Choroid plexus epithelial cell (primary cell): ENCODE measurements around a stretch of chr18.

DNA sequence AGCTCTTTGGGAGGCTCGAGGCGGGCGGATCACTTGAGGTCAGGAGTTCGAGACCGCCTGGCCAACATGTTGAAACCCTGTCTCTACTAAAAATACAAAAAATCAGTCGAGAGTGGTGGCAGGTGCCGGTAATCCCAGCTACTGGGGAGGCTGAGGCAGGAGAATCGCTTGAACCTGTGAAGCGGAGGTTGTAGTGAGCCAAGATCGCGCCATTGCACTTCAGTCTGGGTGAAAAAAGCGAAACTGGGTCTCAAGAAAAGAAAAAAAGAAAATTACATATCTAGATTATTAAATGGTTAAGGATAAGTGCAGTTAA lies 1.7 kb downstream of the USP14 start:
- RRBS, result no CpG with 5 or more reads among the region's 12 CpGs

- RRBS, result no CpG with 5 or more reads among the region's 1 CpG
Observed at GRCh38 chr18:209764-210621, 51.6 kb downstream of the USP14 start.

DNA sequence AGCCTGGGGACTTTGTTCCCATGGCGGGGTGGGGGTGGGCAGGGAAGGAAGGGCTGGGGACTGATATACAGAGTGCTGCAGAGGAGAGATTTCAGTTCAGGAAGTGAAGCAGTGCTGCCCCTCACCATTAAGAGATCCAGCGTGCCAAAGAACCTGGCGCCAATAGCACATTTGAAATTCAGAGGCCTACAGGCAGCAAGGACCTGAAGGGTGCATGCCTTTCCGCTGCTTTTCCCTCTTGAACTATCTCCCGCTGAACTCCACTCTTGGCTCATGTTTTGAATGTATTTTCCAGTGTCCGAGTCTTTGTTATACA lies 94.7 kb upstream of the THOC1 start:
- RRBS, result no CpG with 5 or more reads among the region's 6 CpGs

- RRBS, result no CpG with 5 or more reads among the region's 10 CpGs
Observed at GRCh38 chr18:453852-454667, 46.4 kb downstream of the COLEC12 start.

DNA sequence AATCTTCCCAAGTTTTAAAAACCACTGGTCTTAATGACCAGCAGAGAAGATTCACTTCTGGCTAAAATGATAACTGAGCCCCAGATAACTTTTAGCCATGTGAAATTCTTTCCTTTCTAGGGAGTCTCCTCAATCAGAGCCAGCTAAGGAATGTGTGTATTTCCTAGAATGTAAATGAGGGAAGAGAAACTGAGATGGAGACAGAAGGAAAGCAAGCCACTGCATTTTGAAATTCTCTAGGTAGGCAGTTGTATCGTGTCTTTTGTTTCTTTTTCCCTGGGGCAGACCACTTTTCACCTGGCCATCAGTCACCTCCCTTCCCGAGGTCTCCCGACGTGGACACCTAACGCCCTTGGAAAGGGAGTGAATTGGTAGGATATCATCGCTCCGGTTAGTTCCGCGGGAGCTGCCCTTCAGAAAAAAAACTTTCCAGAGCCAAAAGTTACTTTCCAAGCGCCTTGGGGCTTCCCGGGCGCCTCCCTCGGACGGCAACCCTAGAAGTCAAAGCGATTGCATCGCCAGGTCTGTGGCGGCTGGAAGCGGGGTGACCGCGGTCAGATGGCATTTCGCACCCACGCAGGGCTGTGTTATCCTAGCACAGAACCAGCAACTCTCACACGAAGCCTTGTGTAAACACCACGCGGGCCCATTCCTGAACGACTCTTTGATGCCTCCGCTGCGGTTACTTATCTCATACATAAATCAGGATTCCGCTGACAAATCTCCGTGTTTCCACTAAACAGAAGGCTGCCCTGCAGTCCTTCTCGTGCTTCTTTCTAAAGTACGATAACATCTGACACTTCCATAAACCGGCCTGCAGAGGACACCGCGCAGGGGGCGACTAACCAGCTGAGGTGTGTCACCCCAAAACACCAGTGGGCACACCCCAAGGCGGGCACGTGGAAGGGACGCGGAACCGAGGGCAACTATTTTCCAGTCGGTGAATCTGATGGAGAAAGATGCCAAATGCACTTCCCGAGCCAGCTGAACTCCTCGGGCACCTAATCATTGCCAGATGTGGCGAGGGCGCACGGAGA lies 1.2 kb downstream of the COLEC12 start:
- RRBS, result 1% methylated on average over 5 of the region's 47 CpGs

DNA sequence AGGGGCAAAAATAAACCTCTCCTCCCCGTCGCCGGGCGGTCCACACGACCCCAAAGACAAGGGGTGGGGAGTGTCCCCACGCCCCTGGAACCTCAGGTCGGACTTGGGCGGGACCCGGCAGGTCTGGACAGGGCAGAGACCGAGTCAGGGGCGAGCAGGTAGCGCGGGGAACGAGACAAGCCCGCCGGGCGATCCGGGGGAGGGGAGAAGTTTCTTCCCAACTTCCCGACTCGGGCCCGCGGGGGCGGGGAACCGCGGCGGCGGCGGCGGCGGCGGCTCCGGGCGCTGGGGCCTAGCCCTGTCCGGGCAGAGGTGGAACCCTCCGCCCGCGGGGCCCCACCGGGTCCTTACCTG lies 302 bp downstream of the YES1 start:
- RRBS, result 1% methylated on average over 22 of the region's 38 CpGs

DNA sequence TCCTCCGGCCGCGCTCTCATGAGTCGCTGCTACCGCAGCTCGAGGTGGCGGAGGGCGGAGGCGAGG lies 92 bp downstream of the YES1 start:
- RRBS, result 0% methylated on average over 5 of the region's 9 CpGs

DNA sequence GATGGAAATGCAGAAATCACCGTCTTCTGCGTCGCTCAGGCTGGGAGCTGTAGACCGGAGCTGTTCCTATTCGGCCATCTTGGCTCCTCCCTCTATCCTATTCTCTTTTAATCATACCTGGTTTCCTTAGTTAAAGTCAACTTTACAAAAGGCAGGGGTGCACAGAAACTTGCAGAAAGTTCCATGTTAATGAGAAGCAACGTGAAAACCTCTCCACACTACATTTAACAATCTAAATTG lies 617.4 kb downstream of the ADCYAP1 start:
- RRBS, result no CpG with 5 or more reads among the region's 6 CpGs

DNA sequence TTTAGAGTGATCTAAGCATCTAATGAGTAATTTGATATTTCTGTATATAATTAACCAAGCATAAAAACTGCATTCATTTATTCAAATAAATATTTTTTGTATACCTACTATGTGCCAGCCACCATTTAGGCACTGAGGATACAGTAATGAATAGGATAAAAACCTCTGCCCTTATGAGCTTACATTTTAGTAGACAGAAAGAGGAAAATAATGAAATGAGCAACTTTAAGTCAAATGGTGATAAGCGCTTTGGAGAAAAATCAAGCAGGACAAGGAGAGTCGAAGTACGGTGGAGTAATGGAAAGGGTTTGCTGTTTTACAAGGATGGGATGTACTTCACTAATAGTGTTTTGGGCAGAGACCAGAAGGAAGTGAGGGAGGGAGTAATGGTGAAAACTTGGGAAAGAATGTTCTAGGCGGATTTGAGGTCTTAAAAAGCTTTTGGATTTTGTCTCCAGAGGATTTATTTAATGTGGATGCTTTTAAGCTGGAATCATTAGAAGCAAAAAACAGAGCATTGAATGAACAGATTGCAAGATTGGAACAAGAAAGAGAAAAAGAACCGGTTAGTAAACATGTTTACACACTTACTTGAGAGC lies 17.5 kb downstream of the NDC80 start:
- RRBS, result no CpG with 5 or more reads among the region's 5 CpGs

DNA sequence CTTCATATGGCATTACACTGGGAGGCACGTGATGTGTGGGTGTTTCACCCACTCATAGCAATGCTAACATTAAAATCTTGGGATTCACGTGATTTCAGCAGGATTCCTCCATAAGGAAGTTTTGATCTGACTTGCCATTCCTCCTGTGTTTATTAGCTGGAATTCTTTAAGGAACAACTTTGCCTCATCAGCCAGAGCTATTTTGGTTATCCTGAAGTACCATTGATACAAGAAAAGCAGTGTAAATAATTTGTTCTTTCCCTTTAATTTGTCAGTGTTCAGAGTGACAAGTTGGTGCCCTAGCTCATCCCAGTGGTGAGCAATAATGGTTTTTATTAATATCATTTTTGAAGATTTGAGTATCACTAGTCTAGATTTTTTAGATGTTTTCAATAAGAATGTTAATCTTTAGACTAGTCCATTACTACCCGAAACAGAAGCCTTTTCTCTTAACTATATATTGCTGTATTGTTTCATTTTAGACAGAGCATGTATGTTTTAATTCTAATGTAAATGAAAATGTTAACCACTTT lies 9.2 kb downstream of the SMCHD1 start:
- RRBS, result no CpG with 5 or more reads among the region's 3 CpGs

DNA sequence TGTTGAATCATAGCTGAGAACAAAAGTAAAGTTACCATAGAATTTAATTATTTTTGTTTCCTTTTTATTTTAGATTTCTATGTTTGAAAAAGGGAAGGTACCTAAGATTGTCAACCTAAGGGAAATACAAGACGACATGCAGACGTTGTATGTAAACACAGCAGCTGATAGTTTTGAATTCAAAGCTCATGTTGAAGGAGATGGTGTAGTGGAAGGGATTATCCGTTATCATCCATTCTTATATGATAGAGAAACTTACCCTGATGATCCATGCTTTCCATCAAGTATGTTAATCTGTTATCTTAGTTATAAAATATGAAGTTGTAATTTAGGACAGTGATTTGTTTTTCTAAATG lies 42.2 kb downstream of the SMCHD1 start:
- RRBS, result no CpG with 5 or more reads among the region's 3 CpGs

DNA sequence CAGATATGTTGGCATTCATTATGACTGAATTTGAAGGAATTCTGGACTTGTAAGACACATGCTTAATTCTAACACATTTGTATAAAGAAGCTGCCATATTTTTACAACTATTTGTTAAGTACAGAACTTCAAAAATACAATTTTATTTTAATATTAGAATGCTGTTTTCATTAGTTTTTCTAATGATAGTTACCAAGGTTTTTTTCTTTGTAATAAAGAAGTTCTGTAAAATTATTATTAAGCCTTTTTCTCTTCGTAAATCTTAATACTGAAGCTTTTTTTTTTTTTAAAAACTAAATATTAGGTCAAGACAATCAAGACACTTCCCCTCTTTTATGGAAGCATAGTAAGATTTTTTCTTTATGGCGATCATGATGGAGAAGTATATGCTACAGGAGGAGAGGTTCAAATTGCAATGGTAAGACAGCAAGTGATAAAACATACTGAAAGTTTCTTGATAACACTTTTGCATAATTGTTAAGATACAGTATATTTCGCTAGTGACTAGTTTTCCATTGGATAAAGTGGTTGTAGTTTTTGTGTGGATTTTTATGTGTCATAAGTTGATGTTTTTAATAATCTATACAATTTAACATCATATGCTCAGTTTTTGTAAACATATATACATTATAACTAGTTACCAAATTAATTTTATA lies 50.0 kb downstream of the SMCHD1 start:
- RRBS, result no CpG with 5 or more reads among the region's 3 CpGs

DNA sequence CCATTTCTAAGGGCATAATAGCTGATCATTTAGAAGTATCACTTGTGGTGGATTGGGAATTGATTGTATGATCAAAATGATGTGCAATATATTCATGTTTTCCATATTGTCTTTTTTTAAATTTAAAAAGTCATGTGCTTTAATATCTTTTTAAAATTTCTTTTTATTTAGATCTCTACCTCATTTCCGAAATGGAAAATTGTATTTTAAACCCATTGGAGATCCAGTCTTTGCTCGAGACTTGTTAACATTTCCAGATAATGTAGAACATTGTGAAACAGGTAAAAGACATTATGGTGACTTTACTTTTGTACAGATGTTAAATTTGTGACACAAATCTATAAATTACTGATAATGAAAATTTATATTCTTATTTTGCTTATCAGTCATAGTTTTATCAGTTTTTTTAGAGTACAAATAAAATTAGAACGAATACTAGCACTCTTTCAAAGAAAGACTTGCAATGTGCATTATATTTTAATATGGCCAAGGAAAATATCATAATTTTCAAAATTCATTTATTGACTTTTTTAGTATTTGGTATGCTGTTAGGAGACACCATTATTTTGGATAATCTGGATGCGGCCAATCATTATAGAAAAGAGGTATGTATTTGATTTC lies 69.1 kb upstream of the EMILIN2 start:
- RRBS, result no CpG with 5 or more reads among the region's 4 CpGs

GRCh38 chr18:2847535-2848229 lies 876 bp downstream of the EMILIN2 start:
- RRBS, result 2% methylated on average over 30 of the region's 58 CpGs

DNA sequence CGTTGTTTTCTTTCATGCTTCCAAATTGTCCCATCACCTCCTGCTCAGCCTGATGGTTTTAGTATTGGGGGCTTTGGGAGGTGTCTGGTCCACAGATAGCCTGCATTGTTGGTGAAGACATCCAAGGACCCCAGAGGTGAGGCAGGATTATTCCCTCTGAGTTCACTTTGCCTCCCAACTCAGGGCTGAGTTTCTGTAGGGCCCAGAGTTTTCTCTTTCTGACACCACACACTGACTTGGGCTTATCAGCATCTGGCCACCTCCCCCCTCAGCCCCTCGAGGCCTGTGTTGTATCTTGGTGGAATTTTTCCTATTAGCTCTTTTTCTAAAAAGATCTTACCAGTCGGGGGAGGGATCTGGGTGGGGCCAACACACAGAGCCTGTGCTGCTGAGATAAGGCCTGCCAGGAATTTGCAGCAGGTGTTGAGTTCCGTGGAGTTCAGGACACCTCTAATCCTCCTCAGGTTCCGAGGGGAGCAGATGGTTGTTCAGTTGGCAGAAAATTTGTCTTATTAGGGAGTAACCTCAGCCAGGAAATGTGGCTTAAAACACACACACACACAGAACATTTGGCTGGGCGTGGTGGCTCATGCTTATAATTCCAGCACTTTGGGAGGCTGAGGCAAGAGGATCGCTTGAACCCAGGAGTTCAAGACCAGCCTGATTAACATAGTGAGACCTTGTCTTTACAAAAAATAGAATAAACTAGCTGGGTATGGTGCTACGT lies 7.3 kb downstream of the EMILIN2 start:
- RRBS, result no CpG with 5 or more reads among the region's 8 CpGs

DNA sequence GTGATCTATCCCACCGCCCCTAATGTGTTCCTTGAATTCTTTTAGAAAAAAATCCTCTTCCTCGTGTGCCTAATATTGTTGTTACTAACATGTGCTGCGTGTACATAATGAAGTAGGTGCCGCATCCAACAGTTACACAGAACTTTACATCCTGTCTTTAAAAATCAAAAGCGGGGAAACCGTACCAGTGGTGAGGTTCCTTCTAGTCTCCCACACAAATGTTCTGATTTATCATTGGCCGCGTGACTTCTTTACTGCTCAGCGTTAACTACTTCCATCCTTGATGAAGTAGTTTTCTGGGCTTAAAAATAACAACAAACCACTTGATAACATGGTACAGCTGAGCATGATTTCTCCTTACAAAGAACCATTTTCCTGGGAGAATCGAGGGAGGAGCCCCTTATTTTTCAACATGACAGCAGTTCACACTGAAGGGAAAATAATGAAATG lies 9.7 kb downstream of the EMILIN2 start:
- RRBS, result no CpG with 5 or more reads among the region's 10 CpGs

- RRBS, result no CpG with 5 or more reads among the region's 8 CpGs
Observed at GRCh38 chr18:2916125-2916889, 69.5 kb downstream of the EMILIN2 start.

DNA sequence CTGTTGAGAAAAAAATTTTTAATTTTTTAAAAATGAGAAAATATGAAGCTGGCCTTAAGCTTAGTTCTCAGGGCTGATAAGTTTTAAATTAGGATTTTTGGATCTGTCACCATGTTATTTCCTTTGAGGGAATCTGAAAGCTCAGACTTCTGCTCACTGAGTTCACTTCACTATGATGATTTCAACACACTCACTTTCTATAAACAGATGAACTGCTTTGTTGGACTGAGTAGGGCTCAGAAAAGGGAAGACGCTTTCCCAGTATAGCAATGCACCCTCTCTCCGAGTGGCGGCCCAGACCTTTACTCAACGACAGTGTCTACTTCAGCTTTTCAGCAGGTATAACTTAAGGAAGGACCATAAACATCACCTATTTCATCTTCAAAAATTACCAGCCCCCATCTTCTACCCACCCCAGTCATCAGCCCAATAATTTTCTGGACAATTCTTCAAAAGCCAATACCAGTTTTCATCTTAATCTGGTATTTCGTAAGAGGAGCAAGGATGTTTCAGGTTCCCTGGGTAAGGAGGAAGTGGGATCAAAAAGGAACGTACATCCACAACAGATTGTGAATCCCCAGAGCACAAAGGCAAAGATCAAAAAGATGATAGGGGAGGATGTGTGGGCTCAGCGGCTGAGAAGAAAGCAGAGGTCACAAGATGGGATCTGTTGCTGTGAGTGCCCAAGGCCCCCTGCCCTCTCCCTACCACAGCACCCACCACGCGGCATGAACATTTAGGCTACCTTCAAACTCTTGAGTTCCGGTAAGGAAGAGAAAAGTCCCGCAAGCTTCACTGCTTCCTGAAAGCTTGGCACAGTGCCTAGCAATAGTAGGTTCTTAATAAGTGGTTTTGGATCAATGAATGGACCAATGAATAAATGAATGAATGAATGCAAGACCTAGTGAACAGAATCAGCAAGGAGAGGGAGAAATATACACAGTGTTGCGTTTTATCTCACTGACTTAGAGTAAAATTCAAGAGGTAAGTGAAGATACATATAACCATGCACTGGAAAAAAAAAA lies 41.9 kb downstream of the LPIN2 start:
- RRBS, result no CpG with 5 or more reads among the region's 12 CpGs

- RRBS, result no CpG with 5 or more reads among the region's 5 CpGs
Observed at GRCh38 chr18:3037329-3038010, 24.5 kb upstream of the LPIN2 start.